Glomerular endothelial cell (primary cell): Measurements from ENCODE around the genes MMP10, DDI1 and GRIA4.

DNA sequence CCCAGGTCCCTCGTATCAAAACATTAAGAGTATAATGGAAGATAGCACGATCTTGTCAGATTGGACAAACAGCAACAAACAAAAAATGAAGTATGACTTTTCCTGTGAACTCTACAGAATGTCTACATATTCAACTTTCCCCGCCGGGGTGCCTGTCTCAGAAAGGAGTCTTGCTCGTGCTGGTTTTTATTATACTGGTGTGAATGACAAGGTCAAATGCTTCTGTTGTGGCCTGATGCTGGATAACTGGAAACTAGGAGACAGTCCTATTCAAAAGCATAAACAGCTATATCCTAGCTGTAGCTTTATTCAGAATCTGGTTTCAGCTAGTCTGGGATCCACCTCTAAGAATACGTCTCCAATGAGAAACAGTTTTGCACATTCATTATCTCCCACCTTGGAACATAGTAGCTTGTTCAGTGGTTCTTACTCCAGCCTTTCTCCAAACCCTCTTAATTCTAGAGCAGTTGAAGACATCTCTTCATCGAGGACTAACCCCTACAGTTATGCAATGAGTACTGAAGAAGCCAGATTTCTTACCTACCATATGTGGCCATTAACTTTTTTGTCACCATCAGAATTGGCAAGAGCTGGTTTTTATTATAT, 3.0 kb downstream of the BIRC2 start:
- RAMPAGE, long total RNA, result no peak

GRCh38 chr11:102473559-102473912, 21.0 kb upstream of the TMEM123 start:
- RAMPAGE, long total RNA, result no peak

- RAMPAGE, long total RNA, result start-site peak on the minus strand at chr11:102780552-102780631, 24 and 302 reads in 2 replicates
Measured at GRCh38 chr11:102780409-102780947, at the start of gene MMP10. Gene MMP10, minus strand, starts transcription at chr11:102780628.

- RAMPAGE, long total RNA, result no peak
Measured at GRCh38 chr11:102831262-102832001, 12.0 kb downstream of the MMP3 start.

- RAMPAGE, long total RNA, result no peak
Measured at GRCh38 chr11:102832002-102832482, 11.4 kb downstream of the MMP3 start.

GRCh38 chr11:102920290-102920565, 35.3 kb downstream of the MMP13 start:
- RAMPAGE, long total RNA, result no peak

DNA sequence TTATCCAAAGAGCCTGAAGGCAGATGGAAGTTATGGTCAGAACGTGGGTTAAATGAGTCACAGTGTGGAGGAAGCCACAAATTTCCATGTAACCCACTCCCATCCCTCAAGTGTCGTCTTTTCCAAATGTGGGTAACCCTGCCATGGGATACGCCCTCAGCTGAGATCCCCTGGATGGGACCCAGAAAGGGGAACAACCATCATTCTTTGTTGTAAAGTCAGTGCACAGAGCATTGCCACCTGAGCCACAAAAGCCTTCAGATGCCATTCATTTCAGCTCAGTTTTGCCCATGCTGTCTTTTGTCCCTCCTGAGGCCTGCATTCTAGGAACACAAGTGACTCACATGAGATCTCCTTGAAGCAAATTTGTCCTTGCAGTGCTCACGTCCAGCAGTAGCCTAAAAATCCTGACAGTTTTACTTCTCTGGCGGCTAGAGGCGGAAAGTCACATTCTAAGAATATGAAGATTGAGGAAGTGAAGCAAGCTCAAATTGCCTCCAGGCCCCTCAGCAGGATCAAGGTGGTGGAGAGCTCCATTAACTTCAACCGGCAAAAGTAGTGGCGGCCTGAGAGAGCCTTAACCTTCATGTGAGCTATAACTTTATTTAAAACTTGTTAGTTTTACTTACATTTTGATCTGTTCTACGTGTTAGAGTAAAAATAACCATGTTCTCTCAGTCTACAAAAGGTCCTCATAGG, 30.5 kb downstream of the MMP13 start:
- RAMPAGE, long total RNA, result no peak

- RAMPAGE, long total RNA, result no peak
Measured at GRCh38 chr11:103929381-103929916, 107.0 kb upstream of the DDI1 start.

GRCh38 chr11:104036456-104036928, at the start of gene DDI1:
Gene DDI1, plus strand, starts transcription at chr11:104036640.
- RAMPAGE, long total RNA, result no peak

DNA sequence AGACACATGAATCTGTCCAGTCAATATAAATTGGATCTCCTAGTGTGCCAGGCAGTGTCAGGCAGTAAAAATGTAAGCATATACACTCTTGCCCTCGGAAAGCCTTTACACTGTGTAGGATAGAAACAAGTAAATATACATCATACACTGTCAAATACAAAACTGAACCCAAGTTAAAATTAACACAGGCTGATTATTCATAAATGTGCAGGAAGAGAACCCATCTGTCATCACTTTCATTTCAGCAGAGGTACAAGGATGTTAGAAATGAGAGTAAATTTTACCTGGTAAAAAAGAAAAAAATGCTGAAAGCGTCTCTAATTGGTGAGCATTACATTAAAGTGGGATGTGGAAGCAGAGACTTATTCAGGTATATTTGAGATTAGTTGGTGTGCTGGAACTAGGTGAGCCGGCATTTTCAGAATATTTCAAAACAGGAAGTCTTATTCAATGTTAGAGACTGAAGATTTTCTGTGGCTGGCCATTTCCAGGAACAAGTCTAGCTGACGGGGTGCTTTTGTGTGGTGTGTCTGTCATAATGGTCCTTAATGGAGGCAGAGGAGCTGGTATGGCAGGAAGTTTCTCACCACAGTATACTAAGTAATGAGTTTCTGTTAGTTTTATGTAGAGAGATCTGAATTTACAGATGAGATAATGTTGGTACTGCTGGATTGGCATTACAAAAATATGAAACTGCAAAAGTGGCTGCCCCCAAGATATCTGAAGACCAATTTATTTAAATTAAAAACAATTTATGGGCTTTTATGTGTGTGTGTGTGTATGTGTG, 262.7 kb downstream of the CASP4 start:
- RAMPAGE, long total RNA, result no peak

- RAMPAGE, long total RNA, result no peak
Measured at GRCh38 chr11:104917597-104917961, 50.8 kb downstream of the CASP4 start.

- RAMPAGE, long total RNA, result no peak
Measured at GRCh38 chr11:104994914-104995230, 26.5 kb upstream of the CASP4 start.

GRCh38 chr11:105046752-105047897, 2.0 kb upstream of the CARD16 start:
- RAMPAGE, long total RNA, result no peak

GRCh38 chr11:105071369-105071678, 26.2 kb upstream of the CARD16 start:
- RAMPAGE, long total RNA, result no peak

DNA sequence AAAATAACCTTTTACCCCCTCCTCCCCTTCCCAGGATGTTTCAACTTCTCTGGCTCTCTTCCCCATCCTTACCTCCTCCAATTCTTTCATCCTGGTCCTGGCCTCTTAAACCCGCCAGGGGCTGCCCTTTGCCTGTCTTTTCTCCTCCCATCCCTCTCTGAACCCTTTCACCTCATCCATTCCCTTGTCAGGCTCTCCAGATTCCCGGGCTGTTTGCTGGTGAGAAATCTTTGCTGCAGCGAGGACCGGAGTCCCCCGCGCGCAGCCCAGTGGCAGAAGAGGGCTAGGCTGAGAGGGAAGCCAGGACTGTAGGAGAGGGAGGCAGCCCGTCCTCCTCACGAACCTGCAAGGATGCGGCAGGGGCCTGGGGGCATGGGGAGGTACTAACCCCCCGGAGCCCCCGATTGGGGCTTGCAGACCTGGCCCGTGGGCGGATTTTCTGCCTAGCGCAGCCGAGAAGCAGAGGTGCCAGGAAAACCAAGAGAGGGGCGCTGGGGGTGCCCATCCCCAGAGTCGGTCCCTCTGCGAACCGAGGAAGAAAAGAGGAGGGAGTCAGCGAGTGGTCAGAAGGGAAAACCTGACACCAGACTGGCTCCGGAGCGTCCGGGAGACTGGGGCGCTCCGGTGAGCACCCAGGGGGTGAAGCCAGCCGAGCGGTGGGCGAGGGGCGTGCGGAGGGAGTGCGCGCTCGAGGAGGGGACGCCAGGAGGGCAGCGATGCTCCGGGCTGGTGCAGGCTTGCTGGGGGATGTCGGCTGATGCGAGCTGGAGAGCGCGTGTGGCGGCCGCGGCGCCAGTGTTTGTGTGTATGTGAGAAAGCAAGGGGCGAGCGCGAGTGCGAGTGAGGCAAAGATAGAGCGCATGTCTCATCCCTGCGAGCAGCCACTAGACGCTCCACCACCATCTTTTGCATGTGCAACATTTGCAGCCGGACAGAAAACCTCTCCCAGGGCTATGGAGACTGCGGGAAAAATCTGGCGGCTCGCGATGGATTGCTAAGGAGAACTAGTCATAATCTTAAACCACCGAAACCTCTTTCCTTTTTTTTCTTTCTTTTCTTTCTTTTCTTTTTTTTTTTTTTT, at the start of gene GRIA4:
GRIA4 (plus strand) TSS at position 269 of the 1,081 bp plus-strand sequence.
- RAMPAGE, long total RNA, result no peak

- RAMPAGE, long total RNA, result no peak
Measured at GRCh38 chr11:105611488-105612355, 1.8 kb downstream of the GRIA4 start.

DNA sequence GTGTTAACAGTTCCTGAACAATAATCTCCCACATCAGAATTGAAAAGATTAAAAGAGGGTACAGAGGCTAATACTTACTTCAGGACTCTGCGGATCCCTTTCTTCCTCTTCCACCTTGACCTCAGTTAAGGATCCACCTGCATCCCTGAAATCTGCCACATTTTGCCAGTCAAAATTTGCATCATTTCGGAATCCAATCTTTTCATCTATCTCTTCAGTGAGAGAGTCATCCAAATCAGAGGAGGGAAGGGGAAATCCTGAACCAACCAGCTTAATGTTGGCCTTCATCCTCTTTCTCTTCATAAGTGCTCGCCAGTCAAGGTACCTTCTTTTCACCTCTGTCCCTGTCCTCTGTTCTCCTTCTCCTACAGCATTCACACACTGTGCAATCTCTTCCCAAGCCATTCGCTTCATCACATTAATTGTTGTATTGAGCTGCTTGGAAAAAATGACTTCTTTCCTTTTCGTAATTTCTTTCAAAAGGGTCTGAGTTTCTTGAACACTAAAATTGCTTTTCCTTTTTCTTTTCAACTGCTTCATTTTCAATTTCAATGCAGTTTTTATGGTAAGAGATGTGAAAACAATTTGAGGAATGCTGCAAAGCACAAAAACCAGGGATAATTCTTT, 11.5 kb downstream of the MSANTD4 start:
- RAMPAGE, long total RNA, result no peak

GRCh38 chr11:106078227-106078583, 743 bp downstream of the AASDHPPT start:
- RAMPAGE, long total RNA, result no peak

DNA sequence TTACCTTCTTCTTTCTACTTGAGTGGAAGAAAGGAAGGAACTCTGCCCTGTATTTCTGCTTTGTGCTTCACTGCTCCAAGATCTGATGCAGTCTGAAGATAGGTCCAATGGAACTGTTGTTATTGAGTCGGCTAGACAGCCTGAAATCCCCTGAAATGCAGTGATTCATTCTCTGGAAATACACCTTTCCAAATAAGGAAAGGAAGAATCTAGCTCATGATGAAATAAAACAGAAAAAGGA, 322.8 kb downstream of the GUCY1A2 start:
- RAMPAGE, long total RNA, result no peak

DNA sequence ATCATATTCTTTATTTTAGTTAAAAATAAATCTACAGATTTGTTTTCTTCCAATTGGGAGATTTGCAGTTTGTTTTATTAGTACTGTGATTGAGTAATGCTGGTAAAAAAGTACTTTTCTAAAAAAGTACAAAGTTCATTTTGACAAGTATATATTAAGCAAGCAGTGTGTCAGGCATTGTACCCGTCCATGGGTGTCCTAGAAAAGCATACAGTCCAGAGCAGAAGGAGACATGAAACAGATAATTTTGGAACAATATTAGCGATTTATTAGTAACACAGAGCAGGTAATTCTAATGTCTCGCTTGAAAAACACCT, 18.9 kb downstream of the ELMOD1 start:
- RAMPAGE, long total RNA, result no peak